REH cell (cell line): Measurements from ENCODE around the genes PPIH and SVBP.

DNA sequence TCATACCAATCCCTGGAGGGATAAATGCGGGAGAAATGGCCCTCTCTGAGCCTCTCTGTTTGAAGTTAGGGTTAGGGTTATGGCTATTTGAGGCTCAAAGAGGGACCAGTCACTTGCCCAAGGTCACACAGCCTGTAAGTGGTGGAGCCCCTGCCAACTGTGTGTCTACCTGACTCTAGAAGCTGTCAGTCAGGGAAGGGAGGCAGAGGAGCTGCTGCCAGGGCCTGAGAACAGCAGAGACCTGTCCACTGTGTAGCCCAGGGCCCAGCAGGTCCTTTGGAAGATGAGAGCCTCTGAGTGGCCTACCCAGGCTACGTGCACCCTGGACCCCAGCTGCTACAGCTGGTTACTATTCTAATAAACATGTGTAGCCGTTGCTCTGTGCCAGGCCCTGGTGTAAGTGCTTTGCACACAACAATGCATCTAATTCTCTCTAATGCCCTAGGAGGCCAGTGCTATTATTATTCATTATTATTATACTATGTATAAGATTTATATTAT is 15.1 kb upstream of the EDN2 start:
- PRO-cap, result no peak

DNA sequence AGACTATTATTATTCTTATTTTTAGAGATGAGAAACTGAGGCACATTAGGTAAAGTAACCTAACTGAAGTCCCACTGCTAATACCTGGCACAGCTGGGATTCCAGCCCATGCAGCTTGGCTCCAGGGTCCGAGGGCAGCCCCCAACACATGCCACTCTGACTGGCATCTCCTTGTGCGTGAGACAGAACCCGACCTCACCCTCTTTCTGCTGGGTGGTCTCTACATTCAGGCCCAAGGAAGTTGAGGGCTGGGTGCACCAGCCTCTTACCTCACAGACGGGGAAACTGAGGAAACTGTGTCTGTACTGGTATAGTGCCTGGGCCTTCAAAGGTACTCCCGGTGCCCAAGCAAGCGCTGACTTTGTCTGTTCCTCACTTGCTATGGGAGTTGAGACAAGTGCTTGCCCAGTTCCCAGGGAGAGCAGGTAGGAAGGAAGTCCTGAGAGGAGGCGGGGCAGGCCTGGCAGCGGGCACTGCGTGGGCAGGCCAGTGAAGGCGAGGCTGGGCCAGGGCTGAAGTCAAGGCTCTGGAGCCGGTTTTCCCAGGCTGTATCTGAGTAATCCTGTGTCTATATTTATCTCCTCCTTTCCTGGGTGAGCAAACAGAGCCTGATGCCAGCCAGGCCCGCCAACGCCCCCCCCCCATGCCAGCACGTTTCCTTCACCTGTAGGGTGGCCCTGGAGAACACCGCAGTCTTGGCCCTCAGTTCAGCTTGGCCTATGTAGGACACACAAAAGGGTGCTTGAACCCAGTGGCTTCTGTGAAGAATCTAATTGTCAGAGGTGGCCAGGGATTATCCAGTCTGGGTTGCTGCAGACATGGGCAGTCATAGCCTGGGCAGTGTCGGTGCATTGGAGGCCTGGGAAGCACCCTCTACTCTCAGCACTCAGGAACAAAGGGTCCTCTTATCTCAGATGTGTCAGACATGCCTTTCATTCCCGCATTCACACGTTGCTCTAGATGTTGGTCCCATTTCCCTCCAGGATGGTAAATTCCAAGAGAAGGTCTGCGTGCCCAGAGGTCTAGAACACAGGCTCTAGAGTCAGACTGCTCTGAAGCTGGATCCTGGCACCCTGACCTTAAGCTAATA is 16.0 kb upstream of the EDN2 start:
- PRO-cap, result no peak

DNA sequence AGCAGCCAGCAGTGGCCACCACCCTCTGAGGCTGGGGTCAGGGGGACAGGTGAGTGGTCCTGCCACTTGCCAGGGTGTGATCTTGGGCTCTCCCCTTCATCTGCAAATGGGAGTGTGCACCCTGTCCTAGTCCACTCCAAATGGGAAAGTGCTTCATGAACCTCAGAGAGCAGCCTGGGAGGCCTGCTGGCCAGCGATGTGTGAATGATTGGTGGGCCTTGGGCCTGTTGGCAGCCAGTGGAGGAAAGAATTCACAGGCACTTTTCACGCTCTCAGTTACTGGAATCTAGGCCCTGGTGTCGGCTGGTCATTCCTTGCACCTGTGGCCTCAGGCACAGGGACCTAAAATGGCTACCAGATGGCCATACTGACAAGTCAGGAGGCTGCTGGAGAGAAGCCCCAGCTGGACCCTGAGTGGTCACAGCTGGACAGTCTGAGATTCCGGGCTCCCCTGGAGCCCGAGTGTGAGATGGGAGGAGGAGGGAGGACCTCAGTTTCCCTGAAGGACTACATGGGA is 18.4 kb upstream of the EDN2 start:
- PRO-cap, result no peak

DNA sequence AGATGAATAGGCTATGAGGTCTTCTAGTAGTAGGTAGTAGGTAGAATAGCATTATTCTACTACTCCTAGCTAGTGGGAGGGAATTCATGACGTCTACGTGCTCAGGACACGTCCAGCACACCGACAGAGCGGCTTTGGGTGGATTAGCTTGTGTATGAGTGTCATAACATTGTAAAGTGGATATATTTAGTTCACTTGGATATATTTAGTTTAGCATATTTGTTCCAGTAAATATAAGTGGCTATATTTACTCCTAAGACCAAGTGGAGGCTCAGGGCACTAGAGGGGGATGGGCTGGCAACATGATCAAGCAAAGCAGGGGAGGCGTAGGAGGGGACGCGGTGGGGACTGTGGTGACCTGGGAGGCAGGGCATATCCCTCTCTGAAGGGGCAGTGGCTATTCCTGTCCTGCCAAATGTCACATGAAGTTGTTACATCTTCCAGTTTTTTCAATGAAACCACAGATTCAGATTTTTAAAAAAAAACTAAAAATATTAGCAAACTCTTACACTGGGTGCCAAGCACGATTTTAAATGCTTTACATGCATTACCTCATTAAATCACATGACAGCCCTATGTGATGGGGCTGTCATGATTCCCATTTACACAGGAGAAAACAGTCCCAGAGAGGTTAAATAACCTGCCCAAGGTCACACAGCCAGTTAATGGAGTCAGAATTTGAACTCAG is 51.9 kb upstream of the EDN2 start:
- PRO-cap, result no peak

- PRO-cap, result no peak
Observed at GRCh38 chr1:41672094-41673052, 187.9 kb upstream of the EDN2 start.

DNA sequence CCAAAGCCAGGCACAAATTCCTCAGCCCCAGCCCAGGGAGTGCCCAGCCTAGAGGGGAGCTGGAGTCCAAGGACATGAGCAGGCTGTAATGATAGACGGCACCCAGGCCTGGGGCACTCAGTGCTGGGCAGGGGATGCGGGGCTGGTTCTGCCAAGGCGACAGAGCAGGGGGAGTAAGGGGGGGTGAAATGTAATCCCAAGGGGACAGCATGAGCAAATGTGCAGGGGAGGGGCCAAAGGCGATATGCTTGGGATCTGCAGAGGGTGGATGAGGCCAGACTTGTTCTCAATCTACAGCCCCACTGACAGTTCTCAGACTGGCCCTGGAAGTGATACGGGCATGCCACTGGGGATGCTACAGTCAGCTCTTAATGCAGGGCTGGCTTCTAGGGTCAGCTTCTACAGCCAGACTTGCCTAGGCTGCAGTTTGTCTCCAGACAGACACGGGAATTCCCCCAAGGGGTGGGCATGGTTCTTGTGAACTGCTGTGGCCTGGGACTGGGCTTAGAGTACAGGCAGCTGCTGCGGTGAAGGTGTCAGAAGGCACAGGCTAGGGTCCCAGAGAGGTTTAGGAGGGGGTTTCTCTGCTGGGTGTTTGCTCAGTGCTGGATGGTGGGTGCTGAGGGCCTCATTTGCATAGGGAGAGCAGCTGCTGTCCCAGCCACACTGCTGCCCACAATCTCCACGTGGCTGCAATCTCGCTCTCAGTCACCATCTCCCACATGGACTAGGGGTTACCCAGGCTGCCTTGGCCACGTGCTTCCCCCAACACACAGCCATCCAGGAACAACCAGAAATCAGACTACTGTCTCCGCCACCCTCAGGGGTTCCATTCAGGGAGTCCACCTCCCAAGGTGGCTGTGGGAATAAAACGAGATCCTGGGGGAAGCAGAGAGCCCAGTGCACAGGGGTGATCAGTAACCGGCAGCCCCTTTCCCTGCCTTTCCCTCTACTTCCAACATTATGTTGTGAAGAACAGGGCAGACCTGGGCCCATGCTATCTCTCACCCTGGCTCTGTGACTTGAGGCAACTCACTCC is 190.1 kb downstream of the HIVEP3 start:
- PRO-cap, result unidirectional peak, plus-strand start at position 707 of the sequence

DNA sequence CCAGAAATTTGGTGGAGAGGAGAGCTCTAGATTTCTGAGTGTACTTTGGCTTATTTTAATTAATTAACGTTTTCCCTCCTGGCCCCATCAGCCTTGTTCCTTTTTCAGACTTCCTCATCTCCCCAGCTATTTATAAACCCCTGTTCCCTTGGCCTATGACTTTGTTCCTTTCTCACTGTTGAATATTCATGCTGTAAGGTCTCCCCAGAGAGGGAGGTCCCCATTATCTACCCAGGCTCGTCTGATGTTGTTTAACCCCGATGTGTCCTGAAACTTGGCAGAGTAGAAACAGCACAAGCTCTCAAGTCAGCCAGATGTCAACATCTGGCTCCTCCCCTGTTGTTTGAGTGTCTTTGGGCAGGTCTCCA is 153.6 kb downstream of the HIVEP3 start:
- PRO-cap, result bidirectional peak, plus-strand start at position 291 of the sequence, minus-strand start at position 244 of the sequence

DNA sequence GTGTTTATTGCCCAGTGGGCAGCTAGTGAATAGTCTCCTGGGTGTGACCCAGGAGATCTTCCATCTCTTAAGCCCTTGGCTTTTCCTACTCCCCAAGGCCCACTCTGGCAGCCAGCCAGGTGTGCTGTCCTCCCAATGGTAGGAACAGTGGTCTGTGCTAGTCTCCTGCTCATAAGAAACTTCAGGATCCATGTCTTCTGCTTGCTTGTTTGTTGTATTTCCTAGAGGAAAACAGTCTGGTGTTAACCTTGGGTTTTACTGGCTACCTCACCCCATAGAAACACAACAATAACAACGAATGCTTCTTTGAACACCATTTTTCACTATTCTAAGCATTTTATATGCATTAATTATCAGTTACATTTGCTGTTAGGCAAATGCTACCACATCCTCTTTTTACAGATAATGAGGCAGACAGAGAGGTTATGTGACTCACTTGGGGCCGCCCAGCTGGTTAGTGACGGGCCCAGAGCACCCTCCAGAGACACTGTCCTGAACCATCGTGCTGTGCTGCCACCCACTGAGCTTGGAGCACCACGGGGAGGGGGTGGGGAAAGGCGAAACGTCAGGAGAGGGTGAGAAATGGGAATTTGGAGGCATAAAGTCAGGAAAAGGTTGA is 107.5 kb downstream of the HIVEP3 start:
- PRO-cap, result no peak

- PRO-cap, result no peak
Observed at GRCh38 chr1:41900500-41901135, 18.1 kb downstream of the HIVEP3 start.

DNA sequence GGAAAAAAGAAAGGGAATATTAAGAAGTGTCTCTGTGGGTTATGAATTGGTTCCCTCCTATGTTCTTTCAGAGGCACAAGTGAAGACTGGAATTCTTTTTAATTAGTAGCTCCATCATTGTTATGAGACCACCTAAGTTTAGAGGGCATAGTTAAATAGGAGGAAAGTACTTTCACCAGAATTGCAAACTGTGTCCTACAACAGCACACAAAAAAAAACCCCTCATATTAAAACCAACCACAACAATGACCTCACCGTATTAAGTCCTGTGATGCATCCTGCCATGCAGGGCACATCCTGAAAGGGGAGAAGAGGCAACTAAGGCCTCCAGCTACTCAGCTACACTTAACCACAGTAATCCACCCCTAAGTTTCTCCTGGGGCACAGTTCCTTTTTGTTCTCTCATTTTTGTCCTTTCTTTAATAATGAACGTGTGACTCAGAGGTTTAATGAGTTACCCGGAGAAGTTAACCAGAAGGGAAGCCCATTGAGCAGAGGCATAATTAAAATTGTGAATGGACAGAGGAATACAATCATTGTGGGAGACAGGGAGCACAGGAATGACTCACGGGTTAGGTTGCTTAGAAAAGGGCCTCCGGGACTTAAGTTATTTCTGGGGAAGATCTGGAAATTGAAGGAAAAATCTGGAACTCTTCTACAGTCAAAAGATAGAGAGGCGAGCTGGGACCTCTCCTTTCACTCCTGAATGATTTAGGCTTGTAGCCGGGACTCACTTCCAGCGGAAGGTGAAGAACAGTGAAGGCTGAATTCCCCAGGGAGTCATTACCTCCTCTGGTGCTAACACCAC is 36.8 kb upstream of the HIVEP3 start:
- PRO-cap, result no peak

DNA sequence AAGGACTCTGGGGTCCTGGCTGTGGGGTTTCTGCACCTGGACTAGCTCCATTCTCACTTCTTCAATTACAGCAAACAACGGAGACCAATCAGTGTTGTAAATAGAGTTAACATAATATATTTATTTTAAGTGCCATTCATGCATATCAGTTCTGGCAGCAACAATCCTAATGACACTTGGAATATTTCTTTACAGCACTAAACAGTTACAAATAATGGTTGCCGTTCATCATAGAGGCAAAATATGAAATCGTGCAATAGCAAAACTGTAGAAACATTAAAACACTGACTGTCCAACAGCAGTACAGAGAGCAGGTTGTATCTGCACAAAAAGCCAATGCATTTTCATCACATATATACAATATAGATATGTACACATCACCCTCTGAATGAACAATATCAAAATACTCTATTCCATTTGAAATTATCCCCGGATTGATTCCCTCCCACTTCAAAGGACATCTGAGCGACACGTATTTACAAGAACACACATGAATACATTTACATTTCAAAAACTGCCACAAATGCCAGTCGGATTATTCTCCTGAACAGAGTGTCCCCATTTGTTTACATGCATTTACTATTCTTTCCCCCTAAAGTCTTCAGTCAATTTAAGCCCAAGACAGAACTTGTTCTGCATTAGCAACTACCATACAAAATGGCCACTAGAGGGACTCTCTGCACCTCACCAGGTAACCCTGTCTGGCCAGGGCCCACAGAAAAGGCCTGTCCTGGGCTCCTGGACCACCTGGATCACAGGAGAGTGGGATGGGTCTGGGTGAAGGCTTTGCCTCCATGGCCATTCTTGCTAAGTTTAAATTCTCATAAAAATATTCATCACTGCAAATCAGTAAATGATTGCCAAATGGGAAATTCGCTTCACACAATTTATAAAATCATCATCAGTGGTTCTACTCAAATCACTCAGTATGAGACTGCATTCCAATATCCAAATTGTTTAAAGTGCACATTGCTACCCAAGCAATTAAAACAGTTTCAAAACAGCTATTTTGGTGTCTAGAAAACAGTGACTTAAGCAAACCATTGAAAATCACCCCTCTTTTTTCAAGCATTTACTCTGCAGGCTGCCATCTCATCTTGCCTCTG is 12.3 kb upstream of the GUCA2A start:
- PRO-cap, result no peak

DNA sequence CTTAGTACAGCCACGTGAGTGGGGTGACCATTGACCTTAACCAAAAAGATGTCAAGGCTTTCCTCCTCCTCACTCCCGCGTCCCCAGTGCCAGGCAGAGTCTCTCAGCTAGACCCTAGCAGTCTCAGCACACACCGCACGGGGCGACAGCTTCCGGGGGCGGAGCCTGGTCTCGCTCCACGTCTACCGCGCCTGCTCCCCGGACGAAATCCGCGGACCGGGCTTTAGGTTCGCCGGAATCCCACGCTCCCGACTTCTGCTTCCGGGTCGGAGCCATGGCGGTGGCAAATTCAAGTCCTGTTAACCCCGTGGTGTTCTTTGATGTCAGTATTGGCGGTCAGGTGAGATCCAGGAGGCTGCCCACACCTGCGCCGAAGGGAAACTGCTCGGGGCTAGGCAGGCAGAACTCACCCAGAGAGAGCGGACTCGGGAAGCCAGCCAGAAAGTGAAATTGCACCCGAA is at the start of gene PPIH:
PPIH (plus strand) TSS at position 251 of the 461 bp plus-strand sequence.
- PRO-cap, result bidirectional peak, plus-strand start at position 252 of the sequence, minus-strand start at position 88 of the sequence

- PRO-cap, result bidirectional peak, plus-strand start at chr1:42681797, minus-strand start at chr1:42681555; bidirectional peak, plus-strand start at chr1:42682427, minus-strand start at chr1:42682177
Observed at GRCh38 chr1:42681611-42682261, 482 bp upstream of the YBX1 start.

GRCh38 chr1:42715858-42716499 is 24.1 kb downstream of the CLDN19 start:
- PRO-cap, result no peak

DNA sequence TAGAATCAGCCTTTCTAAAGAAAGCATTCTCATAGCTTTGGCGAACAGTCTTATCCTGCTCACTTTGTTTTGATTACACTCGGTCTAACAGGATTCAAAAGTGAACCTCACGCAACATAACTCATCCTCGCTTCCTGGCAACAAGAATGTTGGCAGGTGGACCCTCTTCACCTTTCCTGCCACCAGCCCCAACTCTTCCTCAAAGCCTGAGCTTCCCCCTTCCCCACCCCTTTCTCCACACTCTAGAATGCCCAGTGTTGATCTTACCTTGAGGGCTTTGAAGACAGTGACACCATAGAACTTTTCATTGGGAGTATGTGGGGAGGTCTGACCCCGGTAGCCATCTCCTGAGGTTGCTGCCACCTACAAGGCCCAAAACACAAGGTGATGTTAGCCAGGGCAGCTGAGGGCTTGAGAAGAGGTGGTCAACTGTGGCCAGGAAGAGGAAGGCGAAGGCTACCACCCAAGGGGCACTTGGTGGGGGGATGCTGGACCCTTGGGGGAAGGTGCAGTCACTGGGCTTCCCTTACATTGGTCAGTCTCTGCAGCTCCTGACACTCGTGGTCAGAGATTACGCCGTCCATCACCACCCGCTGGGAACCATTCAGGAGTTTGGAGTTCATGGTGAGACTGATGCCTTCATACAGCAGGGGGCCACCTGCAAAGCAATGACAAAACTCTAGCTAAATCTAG is 12.1 kb upstream of the CLDN19 start:
- PRO-cap, result no peak

GRCh38 chr1:42765727-42766410 is 959 bp downstream of the P3H1 start:
- PRO-cap, result no peak

DNA sequence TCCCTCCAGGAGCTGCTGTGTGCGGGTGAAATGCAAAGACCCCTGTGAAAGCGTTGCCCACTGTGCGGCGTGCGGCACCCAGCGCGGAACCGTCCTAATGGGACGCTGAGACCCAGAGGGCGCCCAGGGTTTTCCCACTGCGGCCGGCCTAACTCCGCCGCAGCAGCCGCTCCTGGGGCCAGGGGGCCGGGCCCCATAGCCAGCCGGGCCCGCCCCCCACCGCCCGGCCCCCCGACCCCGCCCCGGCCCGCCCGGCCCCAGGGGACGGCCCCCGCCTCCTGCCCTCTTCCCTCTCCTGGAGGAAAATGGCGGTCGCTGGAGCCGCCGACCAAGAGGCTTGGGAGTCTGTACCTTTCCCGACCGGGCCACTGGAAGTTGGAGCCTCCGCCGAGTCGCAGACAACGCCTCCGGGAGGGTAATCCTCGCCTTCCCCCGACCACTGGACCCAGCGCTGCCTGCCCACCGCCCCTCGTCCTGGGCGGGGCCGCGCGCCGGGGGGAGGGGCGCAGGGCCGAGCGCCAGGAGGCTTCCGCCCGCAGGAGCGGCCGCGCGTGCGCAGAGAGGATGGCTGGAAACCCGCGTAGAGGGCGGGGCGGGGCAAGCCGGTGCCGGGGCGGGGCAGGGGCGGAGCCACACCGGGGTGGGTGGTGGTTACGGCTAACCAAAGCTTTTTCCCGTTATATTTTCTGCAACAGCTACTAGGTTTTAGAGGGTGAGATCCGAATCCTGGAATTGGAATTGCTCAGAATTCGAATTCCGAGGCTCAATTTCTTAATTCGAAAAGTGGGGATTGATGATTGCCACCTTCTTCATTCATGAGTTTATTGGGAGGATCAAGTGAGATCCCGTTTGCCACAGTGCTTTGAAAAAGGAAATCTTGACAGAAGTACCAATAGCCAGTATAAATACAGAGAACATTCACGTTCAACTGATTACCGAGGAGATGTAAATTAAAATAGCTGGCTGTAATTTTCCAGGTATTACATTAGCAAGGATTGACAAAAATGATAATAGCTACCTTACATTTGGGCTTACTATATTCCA is at the start of gene SVBP:
SVBP (minus strand) TSS at position 559 of the 1,044 bp plus-strand sequence.
- PRO-cap, result bidirectional peak, plus-strand start at position 284 of the sequence, minus-strand start at position 150 of the sequence; bidirectional peak, plus-strand start at position 680 of the sequence, minus-strand start at position 499 of the sequence

DNA sequence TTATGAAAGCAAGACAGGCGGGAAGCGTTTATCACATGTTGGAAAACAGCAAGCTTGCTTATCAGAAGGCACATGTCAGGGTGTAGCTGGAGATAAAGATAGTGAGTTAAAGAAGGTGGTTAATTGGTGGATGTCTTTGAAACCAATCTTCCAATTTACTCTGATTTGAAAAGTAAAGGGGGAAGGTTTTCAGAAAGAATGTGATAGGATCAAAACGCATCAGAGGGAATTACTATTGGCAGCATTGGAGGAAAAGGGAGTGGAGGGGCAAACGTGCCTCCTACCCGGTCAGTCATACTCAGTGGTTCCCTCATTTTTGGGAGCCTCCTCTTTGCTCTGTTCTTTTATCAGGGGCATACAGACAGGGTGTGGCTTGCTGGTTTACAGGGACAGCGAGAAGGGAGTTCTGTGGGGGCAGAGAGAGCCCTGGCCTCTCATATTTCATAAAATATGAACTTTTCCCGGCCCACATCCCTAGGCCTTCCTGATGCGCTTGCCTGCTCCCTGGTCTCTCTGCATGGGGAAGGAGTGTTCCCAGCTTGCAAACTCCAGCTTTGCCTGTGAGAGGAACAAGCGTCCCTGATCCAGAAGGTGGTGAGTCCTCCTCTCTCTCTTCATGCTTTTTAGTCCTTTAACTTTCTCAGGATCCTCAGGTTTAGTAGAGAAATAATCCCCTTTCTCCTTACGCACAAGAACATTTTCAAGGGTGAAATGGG is 8.1 kb upstream of the SVBP start:
- PRO-cap, result no peak

DNA sequence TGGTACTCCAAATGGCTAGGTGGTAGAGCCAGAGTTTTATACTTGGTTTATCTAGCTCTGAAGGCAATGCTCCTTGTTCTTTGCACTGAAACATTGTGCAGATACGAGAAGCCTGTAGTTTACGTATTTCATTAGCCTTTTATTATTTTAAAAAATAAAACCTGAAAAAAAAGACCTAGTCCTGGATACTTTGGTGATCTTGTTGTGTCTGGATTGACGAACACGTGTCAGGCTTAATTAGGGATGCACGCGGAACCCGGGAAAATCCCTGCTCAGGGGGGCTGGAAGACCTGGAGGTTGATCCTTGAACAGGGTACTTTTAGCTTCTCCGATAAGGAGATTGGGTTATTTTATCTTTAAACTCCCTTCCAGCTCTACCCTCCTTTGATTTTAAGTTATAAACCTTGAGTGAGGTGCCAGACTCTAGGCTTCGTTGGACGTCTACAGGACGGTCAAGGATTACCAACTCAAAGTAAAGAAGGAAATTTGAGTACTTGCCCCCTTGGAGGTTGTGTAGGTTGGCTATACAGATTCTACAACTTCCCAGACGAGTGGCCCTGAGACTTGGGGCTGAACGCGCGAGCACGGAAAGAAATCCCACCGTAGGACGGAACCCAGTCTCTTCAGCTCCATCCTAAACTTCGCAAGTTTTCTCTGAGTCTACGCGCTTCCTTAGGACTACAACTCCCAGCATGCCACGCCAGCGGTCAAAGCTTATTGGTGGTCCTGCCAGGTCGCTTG is 484 bp upstream of the ZNF691 start:
- PRO-cap, result bidirectional peak, plus-strand start outside the sequence, minus-strand start at position 656 of the sequence

DNA sequence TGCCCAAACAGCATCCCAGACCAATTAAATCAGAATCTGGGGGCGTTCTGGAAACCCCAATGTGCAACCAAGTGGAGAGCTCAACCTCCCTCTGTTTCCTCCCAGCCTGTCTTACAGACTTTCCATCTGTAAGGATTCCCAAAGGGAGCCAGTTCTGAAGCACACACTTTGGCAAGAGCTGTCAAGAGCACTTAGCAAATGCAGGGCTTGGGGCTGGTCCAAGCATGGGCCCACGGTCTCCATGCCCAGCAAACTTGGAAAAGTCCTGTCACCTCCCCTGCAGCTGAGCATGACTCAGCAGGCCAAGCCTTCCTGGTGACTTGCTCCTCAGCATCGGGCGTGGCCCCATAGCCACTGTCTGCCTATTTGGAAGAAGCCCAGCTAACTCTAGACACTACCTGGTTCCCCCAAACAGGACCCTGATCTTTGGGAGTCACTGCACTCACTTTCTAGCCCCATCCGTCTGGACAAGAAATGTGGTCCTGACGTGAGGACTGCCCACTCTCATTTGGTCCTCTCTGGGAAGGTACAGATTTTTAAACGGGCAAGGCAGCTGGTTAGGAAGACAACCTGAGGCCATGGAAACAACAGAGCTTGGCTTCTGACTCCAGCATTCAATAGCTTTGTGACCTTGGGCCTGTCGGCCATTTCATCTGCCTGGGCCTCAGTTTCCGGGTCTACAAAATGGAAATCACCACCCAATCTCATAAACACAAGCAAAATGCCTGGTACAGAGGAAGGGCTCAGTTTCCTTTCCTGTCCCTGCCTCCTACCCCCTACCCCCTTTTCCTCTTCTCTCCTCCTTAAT is 16.8 kb downstream of the SLC2A1 start:
- PRO-cap, result no peak